NCI-H460 (cell line): Measurements from ENCODE around the genes PHF14, ENSG00000226690, SCIN and ARL4A.

GRCh38 chr7:7762103-7762987 is 43.9 kb upstream of the RPA3 start:
RAMPAGE:
- cytosol, long total RNA: no peak
- long total RNA: no peak
- nucleus, long total RNA: no peak

GRCh38 chr7:7785130-7785730 is 66.8 kb upstream of the RPA3 start:
RAMPAGE:
- cytosol, long total RNA: no peak
- long total RNA: no peak
- nucleus, long total RNA: no peak

GRCh38 chr7:7816079-7816447 is 97.7 kb upstream of the RPA3 start:
RAMPAGE:
- cytosol, long total RNA: no peak
- long total RNA: no peak
- nucleus, long total RNA: no peak

GRCh38 chr7:7867046-7867408 is 101.6 kb upstream of the GLCCI1 start:
RAMPAGE:
- cytosol, long total RNA: no peak
- long total RNA: no peak
- nucleus, long total RNA: no peak

DNA sequence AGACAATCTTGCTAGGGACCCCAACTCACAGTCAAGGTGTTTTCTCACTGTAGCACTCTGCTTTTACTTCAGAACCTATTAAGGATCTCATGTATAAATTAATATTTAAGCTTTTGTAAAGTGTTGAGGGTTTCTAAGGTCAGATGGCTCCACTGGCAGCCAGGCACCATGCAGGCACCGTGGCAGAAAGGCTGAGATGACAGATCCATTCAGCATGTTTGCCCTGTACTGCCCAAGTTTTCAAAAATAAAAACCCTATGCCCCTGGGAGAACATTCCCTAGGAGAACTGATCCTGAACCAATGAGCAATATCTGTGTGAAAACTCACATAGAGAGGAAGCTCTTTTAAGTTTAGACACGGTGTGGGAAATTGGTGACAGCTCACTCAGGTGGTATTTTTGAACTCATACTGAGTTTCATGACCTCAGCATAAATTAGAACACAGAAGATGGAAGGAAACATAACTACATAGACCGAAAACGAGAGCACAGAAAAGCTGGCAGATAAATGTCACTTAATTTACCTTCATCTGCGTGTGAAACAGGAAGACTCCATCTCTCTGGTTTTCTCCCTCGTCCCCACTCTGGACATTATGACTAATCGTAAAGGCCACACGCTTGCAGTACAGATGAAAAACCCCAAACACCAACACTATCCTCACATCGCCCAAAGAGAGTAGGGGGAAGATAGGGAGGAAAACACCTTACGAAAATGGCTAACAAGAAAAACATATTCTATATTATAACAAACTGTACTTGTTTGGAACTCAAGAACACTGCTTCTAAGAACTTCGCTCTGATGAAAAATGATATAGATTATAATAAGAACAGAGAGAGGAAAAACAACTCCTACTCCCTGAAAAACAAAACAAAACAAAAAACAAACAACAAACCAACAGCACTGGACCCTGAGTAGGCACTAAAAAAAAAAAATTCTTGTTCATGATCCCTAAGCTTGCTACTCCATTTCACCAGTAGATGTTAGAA is 127.7 kb downstream of the ICA1 start:
RAMPAGE:
- cytosol, long total RNA: no peak
- long total RNA: no peak
- nucleus, long total RNA: no peak

DNA sequence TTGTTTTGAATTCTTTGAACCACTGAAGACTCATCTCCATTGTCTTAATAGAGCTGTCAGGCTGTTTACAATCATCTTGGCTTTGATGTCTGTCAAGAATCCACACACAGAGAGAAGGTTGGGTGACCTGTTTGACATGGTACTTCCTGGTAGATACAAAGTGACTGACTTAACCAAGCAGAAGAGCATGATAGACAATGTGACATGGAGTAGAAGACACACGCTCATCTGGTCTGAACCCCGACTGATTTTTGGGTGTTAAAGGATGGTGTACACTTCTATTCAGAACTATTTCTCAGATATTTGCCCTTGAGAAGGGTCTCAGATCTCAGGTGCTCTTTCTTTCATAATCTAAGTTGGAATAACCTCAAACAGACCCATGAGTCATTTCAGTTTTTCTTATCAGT is 46.5 kb upstream of the NXPH1 start:
RAMPAGE:
- cytosol, long total RNA: no peak
- long total RNA: no peak
- nucleus, long total RNA: no peak

DNA sequence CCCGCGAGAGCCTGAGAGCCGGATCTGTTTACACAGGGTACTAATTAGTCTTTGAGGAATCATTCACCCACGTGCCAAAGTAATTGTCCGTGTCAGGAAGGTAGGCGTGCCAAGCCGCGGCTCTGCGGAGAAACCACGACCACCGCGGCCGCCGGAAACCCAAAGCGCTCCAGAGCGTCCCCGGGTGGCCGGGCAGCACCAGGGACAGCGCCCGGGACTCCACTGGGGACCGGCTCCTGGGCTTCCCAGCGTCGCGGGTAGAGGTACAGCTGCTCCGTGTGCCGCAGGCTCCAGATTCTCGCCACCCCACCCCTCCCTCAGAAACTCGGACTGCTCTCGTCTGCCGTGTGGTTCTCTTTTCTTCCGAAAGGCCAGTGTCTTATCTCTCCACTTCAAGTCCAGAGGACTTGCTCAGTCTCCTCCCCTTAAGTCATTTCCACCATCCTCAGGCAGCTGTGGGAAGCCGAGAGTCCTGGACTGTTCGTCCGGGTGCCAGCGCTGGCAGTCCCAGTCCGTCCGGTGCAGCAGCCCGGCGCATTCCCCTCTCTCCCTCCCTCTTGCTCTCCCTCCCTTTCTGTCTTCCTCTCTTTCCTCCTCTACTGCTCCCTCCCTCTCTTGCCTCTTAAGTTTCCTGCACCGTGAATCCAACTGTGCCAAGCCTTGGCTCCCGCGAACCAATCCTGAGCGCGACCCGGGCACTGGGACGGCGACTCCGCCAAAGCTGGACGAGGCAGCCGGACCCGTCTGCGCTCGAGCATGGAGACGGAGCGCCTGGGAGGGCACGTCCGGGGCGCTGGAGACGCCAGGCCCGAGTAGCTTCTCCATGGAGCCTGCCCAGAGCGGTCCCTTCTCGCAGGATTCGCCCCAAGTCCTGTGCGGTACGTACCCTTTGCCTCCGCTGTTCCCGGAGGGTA is 726 bp downstream of the NXPH1 start:
RAMPAGE:
- cytosol, long total RNA: no peak
- long total RNA: no peak
- nucleus, long total RNA: no peak

DNA sequence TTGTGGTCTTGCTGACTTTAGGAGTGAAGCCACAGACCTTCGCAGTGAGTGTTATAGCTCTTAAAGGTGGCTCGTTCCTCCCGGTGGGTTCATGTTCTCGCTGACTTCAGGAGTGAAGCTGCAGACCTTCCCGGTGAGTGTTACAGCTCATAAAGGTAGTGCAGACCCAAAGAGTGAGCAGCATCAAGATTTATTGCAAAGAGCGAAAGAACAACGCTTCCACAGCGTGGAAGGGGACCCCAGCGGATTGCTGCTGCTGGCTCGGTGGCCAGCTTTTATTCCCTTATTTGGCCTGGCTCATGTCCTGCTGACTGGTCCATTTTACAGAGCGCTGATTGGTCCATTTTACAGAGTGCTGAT is 1067.6 kb downstream of the NDUFA4 start:
RAMPAGE:
- cytosol, long total RNA: no peak
- long total RNA: no peak
- nucleus, long total RNA: no peak

GRCh38 chr7:9889201-9889748 is 1050.7 kb downstream of the NDUFA4 start:
RAMPAGE:
- cytosol, long total RNA: no peak
- long total RNA: no peak
- nucleus, long total RNA: no peak

RAMPAGE:
- cytosol, long total RNA: no peak
- long total RNA: no peak
- nucleus, long total RNA: no peak
Measured at GRCh38 chr7:10934237-10934799, 5.6 kb downstream of the NDUFA4 start.

GRCh38 chr7:10973472-10974053 is at the start of gene PHF14:
PHF14 (plus strand) TSS chr7:10973872.
RAMPAGE:
- cytosol, long total RNA: no peak
- long total RNA: no peak
- nucleus, long total RNA: no peak

RAMPAGE:
- cytosol, long total RNA: no peak
- long total RNA: no peak
- nucleus, long total RNA: no peak
Measured at GRCh38 chr7:11230920-11231483, 257.3 kb downstream of the PHF14 start.

GRCh38 chr7:12031748-12032072 is 179.4 kb upstream of the TMEM106B start:
RAMPAGE:
- cytosol, long total RNA: no peak
- long total RNA: no peak
- nucleus, long total RNA: no peak

RAMPAGE:
- cytosol, long total RNA: no peak
- long total RNA: no peak
- nucleus, long total RNA: no peak
Measured at GRCh38 chr7:12323018-12323781, 80.5 kb downstream of the VWDE start.

DNA sequence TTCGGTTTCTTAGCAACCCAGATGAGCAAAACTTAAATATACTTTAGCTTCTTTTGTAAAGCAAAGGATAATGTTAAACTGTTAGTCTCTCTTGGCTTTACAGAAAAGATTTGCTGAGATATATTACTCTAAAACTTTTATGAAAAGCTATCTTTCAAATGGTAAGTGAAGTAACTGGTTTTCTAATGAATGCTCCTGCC is at the start of gene ENSG00000226690:
Gene ENSG00000226690 (plus strand): TSS at position 56 of the 200 bp plus-strand sequence.
RAMPAGE:
- cytosol, long total RNA: no peak
- long total RNA: no peak
- nucleus, long total RNA: no peak

GRCh38 chr7:12569942-12570960 is at the start of gene SCIN:
SCIN (plus strand) TSS chr7:12570720.
RAMPAGE:
- cytosol, long total RNA: no peak
- long total RNA: no peak
- nucleus, long total RNA: no peak

DNA sequence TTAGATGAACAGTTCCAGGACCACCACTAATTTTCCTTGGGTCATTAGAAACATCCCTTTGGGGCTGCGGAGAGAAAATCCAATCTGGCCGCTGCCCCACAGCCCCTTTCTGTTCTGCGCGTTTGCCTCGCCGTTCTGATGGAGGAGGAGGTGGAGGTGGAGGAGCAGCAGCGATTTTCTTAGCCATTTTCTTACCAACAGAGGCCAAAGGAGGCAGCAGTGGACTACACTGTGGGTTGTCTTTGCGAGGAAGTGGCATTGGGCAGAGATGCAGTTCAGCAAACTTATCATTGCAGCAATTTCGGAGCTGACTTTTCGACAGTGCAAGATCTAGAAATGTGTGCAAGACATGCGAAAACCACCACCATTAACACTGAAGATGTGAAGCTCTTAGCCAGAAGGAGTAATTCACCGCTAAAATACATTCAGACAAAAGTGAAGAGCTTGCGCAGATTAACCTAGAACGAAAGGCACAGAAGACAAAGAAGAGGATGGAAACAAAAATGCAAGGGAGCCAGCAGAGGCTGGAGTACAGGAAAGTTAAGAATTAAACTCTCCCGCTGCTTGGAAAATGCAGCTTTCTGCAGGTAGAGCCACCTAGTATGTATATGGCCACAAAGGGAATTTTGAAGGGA is 1.8 kb upstream of the ARL4A start:
RAMPAGE:
- cytosol, long total RNA: no peak
- long total RNA: no peak
- nucleus, long total RNA: no peak

GRCh38 chr7:12686297-12687174 is 897 bp upstream of the ARL4A start:
RAMPAGE:
- cytosol, long total RNA: start-site peak on the plus strand at chr7:12686856-12686908, 734 and 1,067 reads in 2 replicates
- long total RNA: start-site peak on the plus strand at chr7:12686848-12686906, 255 and 1,093 reads in 2 replicates
- nucleus, long total RNA: start-site peak on the plus strand at chr7:12686857-12686908, 441 and 177 reads in 2 replicates

GRCh38 chr7:12687530-12688285 is at the start of gene ARL4A:
ARL4A (plus strand) TSS chr7:12687633.
RAMPAGE:
- cytosol, long total RNA: no peak
- long total RNA: no peak
- nucleus, long total RNA: no peak

RAMPAGE:
- cytosol, long total RNA: no peak
- long total RNA: no peak
- nucleus, long total RNA: no peak
Measured at GRCh38 chr7:12884260-12884670, 196.8 kb downstream of the ARL4A start.